Vein endothelial cell (primary cell): ENCODE data around the genes ACCSL and ALX4.

DNA sequence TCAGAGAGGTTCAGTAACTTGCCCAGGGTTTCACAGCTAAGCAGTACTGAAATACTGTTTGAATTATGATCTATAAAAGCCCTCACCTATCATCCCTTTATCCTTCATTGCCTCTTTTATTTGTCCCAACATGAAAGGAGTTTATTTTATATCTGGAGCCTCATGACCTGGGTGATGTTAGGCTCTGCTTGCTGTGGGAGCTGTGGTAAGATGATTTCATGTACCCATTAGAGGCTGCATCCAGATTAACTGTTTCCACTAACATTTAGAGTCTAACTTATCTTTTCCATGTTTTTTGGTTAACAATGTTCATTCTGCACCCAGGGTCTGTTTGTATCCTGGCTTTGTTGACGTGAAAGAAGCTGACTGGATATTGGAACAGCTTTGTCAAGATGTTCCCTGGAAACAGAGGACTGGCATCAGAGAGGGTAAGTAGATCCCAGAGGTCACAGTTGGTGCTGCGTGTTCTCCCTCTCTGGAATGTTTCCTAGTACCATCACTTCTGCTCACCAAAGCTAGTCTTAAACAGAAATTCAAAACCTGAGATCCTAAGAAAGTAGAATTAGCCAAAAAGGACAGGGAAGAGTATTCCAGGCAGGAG is 8.9 kb downstream of the ALKBH3 start:
- CAGE, long polyA plus RNA: no peak

GRCh38 chr11:43920205-43920329 is 22.4 kb upstream of the C11orf96 start:
- CAGE, long polyA plus RNA: no peak

- CAGE, long polyA plus RNA: no peak
Measured at GRCh38 chr11:43942730-43942863, 160 bp downstream of the C11orf96 start.

- CAGE, long polyA plus RNA: no peak
Measured at GRCh38 chr11:43944799-43945837, 2.7 kb downstream of the C11orf96 start.

GRCh38 chr11:43992815-43993258 is 50.4 kb downstream of the C11orf96 start:
- CAGE, long polyA plus RNA: no peak

DNA sequence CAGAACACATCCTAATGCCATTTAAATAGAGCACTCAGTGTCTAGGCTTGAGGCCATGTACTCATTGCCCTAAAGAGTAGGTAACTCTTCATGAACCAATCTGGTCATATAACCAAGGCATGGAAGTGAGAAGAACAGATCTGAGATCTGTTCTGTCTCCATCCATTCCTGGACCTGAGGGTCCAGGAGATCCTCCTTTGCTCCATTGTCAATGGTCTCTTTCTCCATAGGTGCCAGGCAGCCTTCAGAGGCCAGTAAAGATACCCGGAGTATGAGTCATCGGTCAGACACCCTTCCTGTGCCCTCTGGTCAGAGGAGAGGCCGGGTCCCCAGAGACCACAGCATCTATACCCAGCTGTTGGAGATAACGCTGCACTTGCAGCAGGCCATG is at the start of gene ACCSL:
TSS of gene ACCSL (plus strand) at position 216 of the 391 bp plus-strand sequence.
- CAGE, long polyA plus RNA: no peak

- CAGE, long polyA plus RNA: no peak
Measured at GRCh38 chr11:44243948-44244848, 65.7 kb downstream of the ALX4 start.

- CAGE, long polyA plus RNA: no peak
Measured at GRCh38 chr11:44309975-44310763, at the start of gene ALX4. Gene ALX4 (minus strand): TSS chr11:44310139.

GRCh38 chr11:44519972-44520604 is 45.4 kb upstream of the CD82 start:
- CAGE, long polyA plus RNA: no peak

- CAGE, long polyA plus RNA: no peak
Measured at GRCh38 chr11:44556790-44557399, 8.6 kb upstream of the CD82 start.

- CAGE, long polyA plus RNA: no peak
Measured at GRCh38 chr11:44571678-44572161, 6.3 kb downstream of the CD82 start.

GRCh38 chr11:44691276-44691507 is 35.6 kb upstream of the TSPAN18 start:
- CAGE, long polyA plus RNA: no peak

- CAGE, long polyA plus RNA: no peak
Measured at GRCh38 chr11:44877951-44878528, 72.6 kb downstream of the TP53I11 start.

GRCh38 chr11:44946990-44947776 is 3.5 kb downstream of the TP53I11 start:
- CAGE, long polyA plus RNA: no peak

GRCh38 chr11:44976697-44977297 is 26.1 kb upstream of the TP53I11 start:
- CAGE, long polyA plus RNA: no peak

- CAGE, long polyA plus RNA: no peak
Measured at GRCh38 chr11:45102831-45103279, 43.6 kb upstream of the PRDM11 start.

DNA sequence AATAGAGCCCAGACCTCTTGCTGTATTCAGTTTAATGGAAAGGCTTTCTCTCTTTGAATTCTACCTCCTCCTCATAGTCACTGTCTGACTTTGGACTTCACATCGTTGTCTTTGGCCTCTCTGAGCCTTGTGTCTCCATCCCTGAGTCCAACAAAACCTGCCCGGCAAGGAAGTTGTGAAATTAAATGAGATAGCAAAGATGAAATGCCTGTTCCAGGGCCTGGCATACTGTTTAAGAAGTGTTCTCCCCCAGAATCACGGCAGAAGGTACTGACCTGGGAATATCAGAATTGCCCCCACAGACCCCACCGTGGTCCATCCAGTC is 1.7 kb downstream of the PRDM11 start:
- CAGE, long polyA plus RNA: no peak

- CAGE, long polyA plus RNA: no peak
Measured at GRCh38 chr11:45253648-45254219, 32.4 kb downstream of the SYT13 start.

DNA sequence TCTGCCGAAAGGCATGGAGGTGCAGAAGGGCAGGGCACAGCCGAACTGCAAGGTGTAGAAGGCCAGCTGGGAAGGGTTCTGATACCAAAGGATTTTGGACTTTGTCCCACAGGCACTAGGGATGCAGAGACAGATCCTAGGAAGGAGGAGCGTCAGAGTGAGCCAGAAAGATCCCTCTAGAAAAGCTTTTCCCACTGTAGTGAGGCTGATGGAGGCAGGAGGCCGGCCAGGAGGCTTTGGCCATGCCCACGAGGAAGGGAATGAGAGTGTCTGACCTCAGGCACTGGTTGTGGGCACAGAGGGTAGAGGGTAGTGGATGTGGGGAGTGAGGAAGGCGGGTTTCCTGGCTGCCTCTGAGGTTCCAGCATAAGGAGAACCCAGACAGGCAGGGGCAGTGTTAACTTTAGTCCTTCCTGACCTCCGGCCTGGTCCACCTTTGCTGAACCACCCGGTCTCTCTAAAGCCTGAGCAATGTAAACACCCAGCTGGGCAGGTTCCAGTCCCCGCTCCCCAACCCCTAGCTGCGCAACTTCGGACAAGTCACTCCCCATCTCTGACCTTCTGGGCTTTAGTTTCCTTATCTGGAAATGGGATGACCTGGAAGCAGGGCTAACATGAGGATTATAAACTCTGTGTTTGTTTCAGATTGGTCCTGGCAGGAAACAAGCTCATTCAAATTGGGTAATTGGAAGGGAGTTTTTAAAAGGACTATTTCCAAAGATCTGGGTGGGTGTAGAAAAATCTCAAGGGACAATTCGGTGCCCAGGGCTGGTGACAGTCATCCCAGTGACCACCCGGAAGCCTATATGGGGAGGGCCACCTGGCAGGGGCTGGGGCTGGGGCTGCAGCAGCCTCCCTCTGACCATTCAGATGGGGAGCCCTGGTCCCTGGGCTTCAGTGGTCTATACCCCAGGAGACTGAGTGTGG is 108.1 kb upstream of the SYT13 start:
- CAGE, long polyA plus RNA: no peak

GRCh38 chr11:45737065-45737496 is 67.9 kb upstream of the SLC35C1 start:
- CAGE, long polyA plus RNA: no peak